Frontal cortex (tissue), 2 donors: ENCODE data around the genes PGD and MTOR.

DNA sequence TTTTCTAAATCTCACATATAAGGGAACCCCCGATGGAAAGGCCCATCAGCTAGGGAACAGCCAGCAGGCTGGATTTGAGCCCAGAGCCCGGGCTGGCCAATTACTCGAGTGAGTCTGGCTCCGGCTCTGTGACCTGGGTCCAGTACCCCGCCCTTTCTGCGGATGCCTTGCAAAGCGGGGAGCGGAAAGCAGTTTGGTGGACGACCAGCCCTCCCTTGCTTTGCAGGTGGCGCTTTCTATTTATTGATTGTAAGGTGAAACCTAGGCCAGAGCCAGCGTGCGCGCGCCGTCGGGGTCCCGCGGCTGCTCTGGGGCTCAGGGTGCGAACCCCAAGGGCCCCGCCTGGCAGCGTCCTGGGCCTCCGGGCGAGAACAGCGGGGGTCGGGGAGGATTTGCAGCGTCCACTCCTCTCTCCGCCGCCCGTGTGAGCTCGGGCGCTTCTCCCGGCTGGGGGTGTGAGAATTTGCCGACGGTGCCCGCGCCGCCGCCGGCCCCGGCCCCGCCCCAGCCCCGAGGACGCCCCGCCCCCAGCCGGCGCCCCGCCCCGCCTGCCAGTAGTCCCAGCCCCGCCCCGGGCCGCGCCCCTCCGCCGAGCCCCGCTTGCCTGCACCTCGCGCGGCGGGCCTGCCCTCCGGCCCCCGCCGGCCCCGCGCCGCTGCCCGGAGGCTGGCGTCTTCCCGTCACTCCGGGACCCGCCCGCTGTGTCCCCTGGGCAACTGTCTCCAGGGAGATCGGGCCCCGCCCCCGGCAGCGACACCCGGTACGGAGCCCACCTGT lies 37.6 kb downstream of the PIK3CD start:
- RAMPAGE, long total RNA, result no peak

DNA sequence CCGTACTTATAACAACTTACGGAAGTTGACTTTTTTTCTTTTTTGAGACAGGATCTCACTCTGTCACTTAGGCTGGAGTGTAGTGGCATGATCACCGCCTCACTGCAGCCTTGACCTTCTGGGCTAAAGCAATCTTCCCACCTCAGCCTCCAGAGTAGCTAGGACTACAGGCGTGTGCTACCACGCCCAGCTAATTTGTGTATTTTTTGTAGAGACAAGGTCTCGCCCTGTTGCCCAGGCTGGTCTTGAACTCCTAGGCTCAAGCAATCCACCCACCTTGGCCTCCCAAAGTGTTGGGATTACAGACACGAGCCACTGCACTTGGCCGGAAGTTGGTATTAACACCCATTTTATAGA lies 15.7 kb upstream of the CLSTN1 start:
- RAMPAGE, long total RNA, result no peak

DNA sequence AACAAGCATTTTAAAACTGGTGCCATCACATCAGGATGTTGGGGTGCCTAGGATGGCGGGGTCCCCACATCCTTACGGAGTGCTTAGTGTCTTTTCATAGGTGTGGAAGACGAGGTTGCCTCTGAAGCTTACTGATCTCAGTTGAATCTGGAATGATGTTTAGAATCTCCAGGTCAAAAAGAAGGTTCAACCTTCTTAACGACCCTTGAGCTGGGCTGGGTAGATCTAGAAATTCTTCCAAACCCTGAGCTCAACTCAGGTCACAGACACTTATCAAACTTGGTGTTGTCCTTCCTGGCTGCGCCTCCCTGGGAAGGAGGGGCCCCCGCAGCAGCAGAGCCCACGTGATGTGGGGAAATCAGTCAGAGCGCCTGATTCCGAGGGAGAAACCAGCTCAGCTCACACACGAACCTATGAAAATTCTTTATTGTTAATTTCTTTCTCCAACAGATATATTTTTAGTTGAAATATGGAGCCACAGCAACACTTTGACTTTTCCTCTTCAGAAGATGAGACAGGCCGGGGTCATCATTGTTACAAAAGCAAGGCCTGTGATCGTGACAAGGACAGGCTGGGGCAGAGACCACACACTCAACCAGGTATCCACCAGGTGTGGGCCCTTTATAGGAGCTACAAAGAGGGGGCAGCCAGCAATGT lies 24.2 kb upstream of the CLSTN1 start:
- RAMPAGE, long total RNA, result no peak

GRCh38 chr1:9852433-9852879 lies 28.7 kb upstream of the CLSTN1 start:
- RAMPAGE, long total RNA, result no peak

DNA sequence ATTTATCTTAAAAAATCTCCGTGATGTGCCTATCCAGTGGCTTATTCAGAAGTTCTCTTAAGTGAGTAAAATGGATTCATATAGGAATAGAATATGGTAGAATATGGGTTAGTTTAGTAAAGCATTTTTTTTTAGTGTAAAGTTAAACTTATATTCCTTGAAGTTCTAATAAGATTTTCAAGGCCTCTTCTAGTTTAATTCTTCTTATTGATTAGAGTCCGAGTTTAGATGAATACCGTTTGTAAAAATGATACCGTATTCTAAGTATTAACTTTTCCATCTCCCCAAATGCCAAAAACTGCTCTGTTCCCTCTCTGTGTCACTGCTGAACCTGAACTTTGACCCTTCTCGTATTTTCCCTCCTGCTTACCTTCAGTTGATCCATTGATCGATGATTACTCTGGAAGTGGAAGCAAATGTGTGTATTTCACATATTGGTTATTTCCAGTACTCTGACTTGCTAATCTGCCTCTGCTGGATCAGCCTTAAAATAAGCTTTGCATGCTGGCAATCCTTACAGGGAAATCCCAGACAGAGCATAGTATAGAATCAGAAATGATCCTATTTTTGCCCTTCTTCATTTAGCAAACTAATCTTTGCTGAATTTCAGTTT lies 68.5 kb downstream of the KIF1B start:
- RAMPAGE, long total RNA, result no peak

DNA sequence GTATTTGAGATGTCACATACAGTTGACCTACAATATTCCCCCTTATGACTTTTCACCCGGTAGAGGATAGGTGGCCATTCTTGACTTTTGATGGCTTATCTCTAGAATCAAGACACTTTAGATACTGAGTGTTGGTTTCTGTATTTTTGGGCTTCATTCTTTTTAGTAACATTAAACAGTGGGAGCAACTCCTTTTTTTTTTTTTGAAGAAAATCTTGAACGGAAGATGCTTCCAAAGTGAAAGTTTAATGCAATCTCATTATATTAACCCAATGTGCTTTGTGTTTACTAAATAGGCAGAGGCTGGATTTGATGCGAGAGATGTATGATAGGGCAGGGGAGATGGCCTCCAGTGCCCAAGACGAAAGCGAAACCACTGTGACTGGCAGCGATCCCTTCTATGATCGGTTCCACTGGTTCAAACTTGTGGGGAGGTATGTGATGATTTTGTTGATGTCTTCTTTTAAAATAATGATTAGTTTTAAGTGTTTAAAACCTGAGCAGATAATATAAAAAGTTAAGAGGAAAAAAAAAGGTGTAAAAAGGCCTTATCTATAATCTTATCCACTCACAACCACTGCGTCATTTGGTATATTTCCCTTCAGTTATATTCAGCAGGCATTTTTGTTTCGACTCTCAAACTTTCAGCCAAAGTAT lies 74.3 kb upstream of the PGD start:
- RAMPAGE, long total RNA, result no peak

DNA sequence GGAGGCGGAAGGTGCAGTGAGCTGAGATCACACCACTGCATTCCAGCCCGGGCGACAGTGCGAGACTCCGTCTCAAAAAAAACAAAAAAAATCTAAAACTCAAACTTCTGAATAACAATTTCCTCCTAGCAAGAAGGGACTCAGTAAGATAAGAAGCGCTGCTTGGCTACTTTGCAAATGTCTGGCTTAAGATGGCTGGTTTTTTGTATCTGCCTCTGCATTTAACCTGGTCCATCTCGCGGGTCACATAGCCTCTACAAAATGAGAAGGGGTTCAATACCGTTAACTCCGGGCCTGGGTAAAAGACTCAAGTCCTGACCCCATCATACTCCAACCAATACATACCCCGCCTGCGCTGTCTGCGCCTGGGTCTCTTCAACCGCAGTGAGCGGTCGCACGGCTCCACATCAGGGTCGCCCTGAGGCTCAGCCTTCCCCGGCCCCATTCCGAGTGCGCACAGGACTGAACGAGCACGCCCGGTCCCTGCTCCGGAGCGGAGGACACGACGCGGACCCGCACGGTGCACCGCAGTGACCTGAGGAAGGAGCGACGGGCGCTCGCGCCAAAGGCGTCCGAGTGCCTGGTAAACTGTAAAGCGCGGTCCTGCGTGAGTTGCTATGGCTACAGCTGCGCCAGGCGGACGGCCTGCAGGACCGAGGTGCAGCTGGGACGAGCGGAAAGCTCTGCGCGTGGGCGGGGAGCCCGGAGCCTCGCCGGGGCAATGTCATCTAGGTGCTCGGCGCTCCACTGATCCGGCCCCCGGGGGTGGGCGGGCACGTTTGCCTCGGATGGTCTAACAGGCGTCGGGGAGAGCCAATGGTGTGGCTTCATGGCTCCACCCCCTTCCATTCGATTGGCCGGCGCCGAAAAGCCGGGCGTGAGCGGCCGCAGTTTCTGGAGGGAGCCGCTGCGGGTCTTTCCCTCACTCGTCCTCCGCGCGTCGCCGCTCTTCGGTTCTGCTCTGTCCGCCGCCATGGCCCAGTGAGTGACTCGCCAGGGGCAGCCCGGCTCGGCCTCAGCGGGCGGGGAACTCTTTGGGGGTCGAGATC lies at the start of gene PGD:
TSS of gene PGD (plus strand) at position 920 of the 1,049 bp plus-strand sequence.
- RAMPAGE, long total RNA, result no peak

DNA sequence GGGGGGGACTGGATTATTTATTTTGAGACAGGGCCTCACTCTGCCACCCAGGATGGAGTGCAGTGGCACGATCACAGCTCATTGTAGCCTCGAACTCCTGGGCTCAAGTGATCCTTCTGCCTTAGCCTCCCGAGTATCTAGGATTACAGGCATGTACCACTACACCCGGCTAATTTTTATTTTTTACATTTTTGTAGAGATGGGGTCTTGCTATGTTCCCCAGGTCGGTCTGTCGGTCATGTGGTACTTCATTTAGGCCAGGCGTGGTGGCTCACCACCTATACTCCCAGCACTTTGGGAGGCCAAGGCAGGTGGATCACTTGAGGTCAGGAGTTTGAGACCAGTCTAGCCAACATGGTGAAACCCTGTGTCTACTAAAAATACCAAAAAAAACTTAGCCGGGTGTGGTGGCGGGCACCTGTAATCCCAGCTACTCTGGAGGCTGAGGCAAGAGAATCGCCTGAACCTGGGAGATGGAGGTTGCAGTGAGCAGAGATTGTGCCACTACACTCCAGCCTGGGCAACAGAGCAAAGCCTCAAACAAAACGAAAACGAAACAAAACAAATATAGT lies 7.4 kb downstream of the CORT start:
- RAMPAGE, long total RNA, result no peak

DNA sequence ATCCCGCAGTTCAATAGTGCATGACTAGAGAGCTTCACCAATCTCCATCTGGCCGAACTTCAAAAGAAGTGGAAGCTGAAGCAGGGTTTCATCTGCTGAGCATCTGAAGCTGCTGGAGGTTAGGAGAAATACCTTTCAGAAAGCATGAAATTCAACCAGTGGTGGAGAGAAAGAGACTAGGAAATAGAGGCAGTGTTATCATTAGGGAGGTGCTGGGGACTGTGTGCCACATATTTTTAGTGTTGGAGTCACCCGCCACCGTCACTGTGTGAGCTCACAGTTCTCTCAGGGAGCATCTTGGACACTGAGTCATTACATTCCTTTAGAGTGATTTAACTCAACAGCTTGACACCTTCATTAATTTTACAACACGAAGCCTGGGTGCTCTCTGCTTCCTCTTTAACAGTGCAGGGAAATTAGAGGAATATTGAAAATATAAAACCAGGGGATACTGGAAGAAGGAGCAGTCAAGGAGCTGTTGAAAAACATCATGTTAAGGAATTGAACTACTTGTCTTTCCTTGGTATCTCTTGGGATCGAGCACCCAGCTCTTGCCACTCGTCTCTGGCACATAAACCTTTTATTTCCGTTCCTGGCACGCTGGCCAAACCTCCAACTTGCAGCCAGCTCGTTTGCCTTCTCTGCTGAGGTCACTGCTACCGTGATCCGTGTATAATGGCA lies 53.6 kb downstream of the PEX14 start:
- RAMPAGE, long total RNA, result no peak

- RAMPAGE, long total RNA, result no peak
Measured at GRCh38 chr1:10657507-10658142, 138.8 kb downstream of the CASZ1 start.

GRCh38 chr1:10698630-10699943 lies 97.4 kb downstream of the CASZ1 start:
- RAMPAGE, long total RNA, result no peak

- RAMPAGE, long total RNA, result no peak
Measured at GRCh38 chr1:10704537-10704932, 91.9 kb downstream of the CASZ1 start.

- RAMPAGE, long total RNA, result no peak
Measured at GRCh38 chr1:10717238-10718119, 79.0 kb downstream of the CASZ1 start.

GRCh38 chr1:10720157-10721104 lies 76.0 kb downstream of the CASZ1 start:
- RAMPAGE, long total RNA, result no peak

DNA sequence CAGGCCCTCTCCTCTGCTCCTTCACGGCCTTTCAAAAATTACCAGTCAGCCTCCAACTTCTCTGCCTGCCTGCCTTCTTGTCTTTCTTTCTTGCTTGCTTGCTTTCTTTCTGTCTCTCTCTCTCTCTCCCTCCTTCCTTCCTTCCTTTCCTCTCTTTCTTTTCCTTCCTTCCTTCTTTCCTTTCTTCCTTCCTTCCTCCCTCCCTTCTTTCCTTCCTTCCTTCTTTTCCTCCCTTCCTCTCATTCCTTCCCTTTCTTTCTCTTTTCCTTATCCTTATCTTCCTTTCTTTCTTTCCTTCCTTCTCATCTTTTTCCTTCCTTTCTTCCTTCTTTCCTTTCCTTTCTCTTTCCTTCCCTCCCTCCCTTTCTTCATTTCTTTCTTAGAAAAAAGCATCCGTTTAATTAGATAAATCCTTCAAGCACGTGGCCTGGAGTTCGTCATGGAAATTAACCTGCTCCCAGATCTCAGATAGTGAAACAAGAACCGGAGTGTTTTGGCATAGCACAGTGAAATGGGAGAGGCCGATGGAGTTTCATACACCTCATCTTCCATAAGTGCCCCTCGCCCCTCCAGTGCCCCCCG lies 11.4 kb downstream of the CASZ1 start:
- RAMPAGE, long total RNA, result no peak

- RAMPAGE, long total RNA, result no peak
Measured at GRCh38 chr1:10788433-10789190, 7.8 kb downstream of the CASZ1 start.

DNA sequence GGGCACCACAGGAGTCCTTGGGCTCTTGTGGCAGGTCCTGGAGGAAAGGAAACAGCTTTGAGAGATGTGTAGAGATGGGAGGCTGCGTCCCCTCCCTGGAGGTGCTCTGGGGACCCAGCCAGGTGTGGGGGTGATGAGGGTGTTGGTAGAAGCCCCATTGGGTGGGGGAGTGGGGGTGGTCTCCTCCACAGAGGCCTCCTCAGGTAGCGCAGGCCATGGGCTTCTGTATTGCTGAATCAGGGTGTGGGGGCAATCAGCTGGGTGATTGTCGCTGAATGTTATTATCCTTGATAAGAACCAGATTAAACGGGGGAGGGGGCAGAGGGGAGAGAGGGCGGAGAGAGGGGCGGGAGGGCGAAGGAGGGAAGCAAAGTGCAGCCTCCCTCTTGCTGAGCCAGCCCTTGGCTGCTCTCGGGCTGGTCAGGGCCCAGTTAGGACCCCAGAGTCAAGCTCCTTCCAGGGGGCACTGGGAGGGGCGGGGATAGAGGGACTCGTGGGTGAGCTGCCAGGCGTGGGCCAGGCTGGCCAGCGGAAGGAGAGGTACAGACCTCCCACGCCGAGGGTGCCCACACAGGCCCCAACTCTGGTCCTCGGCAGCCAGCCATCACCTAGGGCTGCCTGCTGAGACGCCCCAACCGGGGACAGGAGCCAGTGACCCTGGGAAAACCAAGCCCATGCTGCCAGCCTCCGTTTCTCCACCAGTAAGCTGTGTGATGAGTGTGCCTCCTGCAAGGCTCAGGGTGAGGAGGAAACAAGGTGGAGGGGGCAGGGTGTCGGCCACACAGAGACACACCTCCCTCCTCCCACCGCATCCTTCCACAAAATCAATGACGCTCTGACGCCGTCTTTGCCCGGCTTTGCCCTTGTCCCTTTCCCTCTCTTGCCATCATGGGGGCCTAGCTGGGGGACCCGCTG lies 23.2 kb upstream of the CASZ1 start:
- RAMPAGE, long total RNA, result no peak

DNA sequence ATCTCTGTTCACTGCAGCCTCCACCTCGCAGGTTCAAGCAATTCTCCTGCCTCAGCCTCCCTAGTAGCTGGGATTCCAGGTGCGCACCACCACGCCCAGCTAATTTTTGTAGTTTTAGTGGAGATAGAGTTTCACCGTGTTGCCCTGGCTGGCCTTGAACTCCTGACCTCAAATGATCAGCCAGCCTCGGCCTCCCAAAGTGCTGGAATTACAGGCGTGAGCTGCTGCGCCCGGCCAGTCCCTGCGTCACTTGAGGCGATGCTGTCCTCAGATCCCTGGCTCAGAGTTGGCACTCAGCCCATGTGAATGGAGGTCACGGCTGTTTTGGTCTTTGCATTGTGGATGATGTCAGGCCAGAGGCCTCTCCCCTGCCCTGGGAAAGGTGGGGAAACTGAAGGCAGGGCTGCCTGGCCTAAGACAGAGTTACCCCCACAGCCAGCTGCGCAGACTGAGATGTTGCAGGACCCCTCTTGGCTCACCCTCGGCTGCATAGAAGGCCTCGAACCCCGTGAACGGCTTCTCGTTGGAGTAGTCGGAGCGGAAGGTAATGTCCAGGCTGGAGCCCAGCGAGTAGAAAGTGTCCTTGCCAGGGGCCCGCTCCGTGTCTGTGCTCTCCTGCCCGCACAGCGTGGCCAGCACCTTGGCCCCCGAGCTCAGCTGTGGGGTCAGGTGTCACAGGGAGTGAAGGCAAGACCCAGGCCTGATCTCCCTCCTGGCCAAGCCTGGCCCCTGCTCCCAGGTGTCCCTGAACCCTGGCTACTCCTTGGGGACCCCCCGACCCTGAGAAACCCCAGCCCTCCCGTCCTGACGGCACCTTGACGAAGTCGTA lies 748 bp downstream of the MASP2 start:
- RAMPAGE, long total RNA, result no peak

GRCh38 chr1:11230955-11231268 lies 31.4 kb downstream of the MTOR start:
- RAMPAGE, long total RNA, result no peak

- RAMPAGE, long total RNA, result no peak
Measured at GRCh38 chr1:11262362-11262745, at the start of gene MTOR. Gene MTOR (minus strand): TSS chr1:11262551.